AG09319 (cell line): Measurements from ENCODE around the gene TBC1D13.

- RRBS, result no CpG with 5 or more reads among the region's 2 CpGs
These were observed 6.5 kb downstream of the SPTAN1 start for GRCh38 chr9:128558976-128559287.

GRCh38 chr9:128568543-128568909 lies 16.1 kb downstream of the SPTAN1 start:
- RRBS, result no CpG with 5 or more reads among the region's 6 CpGs

- RRBS, result no CpG with 5 or more reads among the region's 9 CpGs
These were observed 22.1 kb downstream of the SPTAN1 start for GRCh38 chr9:128574344-128575018.

DNA sequence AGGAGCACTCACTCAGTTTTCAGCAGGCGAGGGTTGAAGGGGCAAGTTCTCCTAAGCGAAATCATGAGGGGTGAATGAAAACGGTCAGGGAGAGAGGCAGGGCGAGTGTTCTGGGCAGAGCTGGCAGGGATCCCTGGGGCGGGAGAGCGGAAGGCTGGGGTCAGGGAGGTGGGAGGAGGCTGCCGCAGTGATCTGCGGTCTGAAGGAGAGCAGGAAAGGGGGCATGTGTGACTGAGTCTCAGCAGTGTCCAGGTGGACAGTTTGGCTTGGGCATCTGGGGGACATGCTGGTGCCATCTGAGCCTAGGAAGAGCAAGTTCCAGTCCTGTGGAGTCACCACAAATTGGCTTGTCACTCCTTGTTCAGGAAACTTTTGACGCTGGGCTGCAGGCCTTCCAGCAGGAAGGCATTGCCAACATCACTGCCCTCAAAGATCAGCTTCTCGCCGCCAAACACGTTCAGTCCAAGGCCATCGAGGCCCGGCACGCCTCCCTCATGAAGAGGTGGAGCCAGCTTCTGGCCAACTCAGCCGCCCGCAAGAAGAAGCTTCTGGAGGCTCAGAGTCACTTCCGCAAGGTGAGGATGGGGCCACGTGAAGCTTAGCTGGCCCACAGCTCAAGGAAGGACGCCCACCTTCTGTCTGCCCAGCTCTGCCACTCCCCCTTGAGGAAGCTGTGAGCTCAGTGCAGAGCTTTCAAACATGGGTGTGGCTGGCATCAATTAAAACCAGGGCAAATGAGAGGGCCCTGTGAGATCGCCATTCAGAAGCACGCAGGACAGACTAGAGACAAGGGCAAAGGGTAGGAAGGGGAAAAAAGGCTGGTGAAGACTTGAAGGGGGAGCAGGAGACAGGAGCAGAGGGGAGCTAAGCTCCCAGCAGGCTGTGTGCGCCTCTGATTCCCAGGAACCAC lies 31.0 kb downstream of the DYNC2I2 start:
- RRBS, result no CpG with 5 or more reads among the region's 23 CpGs

- RRBS, result 1% methylated on average over 17 of the region's 71 CpGs
These were observed at the start of gene TBC1D13 for GRCh38 chr9:128786639-128787780. TBC1D13 (plus strand) TSS chr9:128787253.

DNA sequence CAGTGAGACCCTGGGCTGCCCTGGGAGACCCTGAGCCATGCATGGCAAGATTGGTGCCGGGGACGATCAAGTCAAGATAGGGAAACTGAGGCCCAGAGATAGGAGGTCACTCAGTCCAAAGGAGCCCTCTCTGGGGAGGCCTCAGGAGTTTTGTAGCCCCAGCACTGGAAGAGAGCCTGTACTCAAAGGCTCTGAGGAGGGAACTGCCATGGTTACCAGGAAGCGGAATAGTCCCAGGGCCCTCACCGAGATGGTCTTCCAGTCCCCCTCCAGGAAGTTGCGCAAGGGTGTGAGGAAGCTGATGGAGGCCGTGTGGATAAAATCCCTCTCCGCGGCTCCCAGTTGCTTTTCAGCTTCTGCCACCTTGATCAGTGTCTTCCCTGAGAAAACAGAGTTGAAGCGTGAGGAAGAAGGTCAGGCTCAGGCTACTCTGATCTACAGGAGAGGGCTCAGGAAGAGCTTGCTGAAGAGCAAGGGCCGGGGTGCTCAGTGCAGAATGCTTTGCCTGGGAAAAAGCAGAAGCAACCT lies 13.5 kb downstream of the SH3GLB2 start:
- RRBS, result no CpG with 5 or more reads among the region's 10 CpGs

GRCh38 chr9:129037508-129038506 lies 1.4 kb downstream of the MIGA2 start:
- RRBS, result 81% methylated on average over 2 of the region's 18 CpGs

DNA sequence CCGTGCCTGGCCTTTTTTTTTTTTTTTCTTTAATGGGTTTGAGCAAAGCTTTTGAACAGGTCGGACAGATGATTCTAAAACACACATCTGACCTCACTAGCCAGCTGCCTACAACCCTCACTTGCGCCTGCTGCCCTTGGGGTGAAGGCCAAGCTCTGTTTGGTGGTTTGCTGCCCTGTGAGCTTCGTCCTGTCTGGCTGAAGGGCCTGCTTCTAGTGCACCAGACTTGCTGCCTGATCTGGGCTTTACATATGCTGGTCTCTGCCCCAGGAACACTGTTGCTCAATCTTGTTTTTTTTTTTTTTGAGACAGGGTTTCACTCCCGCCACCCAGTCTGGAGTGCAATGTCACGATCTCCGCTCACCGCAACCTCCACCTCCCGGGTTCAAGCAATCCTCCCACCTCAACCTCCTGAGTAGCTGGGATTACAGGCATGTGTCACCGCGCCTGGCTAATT lies 16.4 kb upstream of the DOLPP1 start:
- RRBS, result no CpG with 5 or more reads among the region's 11 CpGs

GRCh38 chr9:129161249-129161672 lies 16.8 kb downstream of the IER5L start:
- RRBS, result no CpG with 5 or more reads among the region's 12 CpGs

GRCh38 chr9:129175595-129176606 lies 2.2 kb downstream of the IER5L start:
- RRBS, result under 1% methylated on average over 6 of the region's 54 CpGs

GRCh38 chr9:129270143-129270632 lies 92.1 kb upstream of the IER5L start:
- RRBS, result no CpG with 5 or more reads among the region's 12 CpGs

DNA sequence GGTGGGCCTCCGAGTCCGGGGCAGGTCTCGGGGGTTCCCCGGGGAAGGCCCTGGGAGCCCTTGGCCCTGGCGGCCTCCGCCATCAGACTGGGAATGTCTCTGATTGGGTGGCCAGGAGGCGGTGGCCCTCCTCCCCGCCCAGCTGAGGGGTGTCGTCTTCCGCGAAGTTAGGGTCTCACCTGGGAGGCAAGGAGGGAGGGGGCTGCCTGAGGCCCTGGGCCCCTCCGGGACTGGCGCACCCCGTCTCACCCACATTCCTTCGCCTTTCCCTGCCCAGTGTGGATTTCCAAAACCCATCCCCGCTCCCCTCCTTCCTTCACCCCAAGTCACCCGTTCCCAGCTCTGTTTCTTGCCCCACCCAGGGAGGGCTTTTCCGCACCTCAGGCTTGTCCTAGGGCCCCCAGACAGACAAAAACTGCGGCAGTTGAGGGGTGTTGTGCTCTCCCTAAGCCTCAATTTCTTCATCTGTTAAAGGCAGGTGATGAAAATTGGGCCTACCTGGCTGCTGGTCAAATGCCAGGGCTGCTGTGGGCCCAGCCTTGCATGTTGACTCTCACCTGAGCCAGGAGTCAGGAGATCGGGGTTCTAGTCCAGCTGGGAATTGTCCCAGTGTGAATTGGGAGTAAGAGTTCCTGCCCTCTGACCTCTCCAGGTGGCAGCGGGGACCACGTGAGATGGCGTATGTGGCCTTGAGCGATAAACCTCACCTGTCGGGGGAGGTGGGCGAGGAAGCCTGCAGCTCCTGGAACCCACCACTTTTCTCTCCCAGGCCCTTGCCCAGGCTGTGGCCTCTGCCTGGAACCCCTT lies 143.3 kb upstream of the IER5L start:
- RRBS, result no CpG with 5 or more reads among the region's 26 CpGs

- RRBS, result no CpG with 5 or more reads among the region's 10 CpGs
These were observed 157.4 kb upstream of the IER5L start for GRCh38 chr9:129335290-129336120.

DNA sequence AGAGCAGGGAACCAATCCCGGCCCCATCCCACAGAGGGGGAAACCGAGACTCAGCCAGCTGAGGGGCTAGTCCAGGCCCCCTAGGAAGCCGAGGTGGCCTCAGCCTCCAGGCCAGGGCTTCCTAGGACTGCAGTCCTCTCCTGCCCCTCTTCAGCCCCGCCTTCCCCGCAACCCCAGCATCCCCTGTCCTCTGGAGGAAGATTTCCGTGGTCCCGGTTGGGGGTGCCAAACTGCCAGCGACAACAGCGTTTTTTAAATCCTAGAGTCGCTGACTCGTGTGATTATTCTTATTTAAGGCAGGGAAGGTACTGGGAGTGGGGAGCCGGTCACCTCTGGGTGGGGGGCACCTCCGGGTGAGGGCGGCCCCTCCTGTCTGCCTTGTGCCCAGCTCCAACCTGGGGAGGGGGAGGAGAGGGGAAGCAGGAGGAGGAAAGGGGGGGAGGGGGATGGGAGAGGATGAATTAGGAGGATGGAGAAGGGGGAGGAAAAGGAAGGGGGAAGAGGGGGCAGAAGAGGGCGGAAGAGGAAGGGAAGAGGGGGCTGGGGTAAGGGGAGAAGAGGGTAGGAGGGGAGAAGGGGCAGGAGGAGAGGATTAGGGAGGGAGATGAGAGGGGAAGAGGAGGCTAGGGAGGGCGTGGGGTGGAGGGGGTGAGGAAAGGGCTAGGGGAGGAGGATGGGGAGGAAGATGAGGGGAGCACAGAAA lies 173.1 kb upstream of the IER5L start:
- RRBS, result no CpG with 5 or more reads among the region's 16 CpGs

- RRBS, result no CpG with 5 or more reads among the region's 1 CpG
These were observed 218.0 kb downstream of the C9orf50 start for GRCh38 chr9:129403004-129403203.

DNA sequence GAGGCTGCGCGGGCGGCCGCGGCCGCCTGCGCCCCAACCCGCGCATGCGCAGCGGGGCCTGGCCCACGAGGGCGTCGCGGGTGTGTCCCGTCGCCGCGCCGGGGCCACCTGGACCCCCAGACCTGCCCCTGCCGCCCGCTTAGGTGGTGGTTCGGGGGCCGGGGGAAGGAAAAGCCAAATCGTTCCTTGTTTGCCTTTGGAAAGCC lies 207.1 kb downstream of the C9orf50 start:
- RRBS, result under 1% methylated on average over 6 of the region's 25 CpGs

- RRBS, result under 1% methylated on average over 17 of the region's 61 CpGs
These were observed 139.1 kb downstream of the C9orf50 start for GRCh38 chr9:129481492-129482503.

GRCh38 chr9:129489600-129489842 lies 131.4 kb downstream of the C9orf50 start:
- RRBS, result no CpG with 5 or more reads among the region's 6 CpGs

GRCh38 chr9:129489843-129490559 lies 130.9 kb downstream of the C9orf50 start:
- RRBS, result no CpG with 5 or more reads among the region's 15 CpGs

DNA sequence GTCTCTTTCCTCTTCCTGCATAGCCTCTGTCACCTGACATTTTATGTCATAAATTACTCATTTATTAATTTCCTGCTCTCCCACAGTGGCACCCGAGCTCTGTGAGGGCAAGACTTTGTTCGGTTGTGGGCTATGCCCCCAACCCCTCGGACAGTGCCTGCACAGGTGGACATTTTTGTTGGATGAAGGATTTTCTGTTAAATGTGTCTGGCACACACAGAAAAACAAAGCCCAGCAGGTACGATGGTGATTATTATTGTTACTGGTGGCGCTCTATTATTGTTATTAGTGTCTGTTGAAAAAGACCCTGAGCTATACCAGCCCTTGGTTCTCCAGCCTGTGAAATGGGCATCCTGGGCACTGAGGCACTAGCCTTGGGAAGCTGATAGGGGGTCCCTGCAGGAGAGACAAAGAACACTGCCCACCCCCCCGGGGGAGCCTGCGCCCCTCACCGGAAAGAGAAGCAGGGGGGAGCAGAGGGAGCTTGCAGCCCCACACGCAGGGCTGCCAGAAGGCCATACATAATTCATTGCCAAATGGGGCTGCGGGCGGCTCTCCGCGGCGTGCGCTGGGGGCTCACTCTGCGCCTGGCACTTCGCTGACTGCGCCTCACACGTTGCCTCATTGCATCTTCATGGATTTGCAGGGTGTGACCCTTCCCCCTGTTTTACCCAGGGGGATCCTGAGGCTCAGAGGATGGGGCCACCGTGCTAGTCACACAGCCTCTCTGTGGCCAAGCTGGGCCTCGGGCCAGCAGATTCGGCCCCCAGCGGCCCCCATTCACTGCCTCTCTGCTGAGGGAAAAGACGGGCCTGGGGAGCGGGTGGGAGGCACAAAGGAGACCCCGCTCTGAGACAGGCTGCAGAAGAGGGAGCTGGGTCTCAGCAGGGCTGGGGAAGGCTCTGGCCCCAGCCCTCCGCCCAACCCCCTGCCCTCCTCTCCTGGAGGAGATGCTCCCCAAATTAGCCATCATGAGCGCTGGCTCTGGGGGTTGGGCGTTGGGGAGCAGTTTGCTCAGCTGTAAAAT lies 115.8 kb downstream of the C9orf50 start:
- RRBS, result no CpG with 5 or more reads among the region's 29 CpGs